Measurements from ENCODE around the genes TXNL1 and NARS1.

DNA sequence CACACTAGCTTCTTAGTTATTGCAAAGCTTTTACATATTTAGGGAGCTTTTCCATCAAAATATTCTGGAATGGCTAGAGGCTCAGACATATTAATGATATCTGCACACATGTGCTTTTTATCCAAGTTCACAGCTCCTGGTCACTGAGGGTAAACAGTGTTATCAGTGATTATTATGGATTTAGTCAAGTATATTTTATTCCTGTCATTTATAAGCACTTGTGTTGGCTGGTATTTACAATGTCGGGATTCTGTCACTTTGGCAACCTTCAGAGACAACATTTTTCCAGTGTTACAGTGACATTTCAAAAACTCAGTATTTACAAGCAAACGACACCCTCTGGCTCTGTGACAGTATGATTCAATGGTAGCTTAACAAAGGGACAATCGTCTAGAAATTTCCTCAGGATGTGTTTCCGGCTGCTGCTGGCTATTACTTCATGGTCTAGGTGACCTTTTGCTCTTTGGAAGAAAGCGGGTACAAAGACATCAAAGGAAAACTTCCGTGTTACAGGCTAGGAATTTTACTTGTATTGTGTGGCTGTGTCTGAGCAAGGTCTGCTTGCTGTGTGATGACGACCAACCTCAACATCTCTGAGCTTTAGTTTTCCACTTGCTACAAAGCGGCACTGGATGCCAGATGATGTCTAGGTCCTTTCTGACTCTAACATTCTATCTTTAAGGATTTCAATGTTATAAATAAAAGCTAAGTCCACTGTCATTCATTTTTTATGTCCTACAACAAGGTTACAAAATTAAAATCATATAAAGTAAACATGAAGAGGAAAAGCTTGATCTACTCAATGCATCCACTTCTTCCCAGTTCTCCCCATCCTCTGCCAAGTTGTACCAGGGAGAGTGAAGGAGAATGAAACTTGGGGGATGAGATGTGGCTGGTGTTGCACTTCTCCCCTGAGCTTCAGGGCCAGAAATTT is 200.3 kb downstream of the TCF4 start:
- PRO-cap = no peak

DNA sequence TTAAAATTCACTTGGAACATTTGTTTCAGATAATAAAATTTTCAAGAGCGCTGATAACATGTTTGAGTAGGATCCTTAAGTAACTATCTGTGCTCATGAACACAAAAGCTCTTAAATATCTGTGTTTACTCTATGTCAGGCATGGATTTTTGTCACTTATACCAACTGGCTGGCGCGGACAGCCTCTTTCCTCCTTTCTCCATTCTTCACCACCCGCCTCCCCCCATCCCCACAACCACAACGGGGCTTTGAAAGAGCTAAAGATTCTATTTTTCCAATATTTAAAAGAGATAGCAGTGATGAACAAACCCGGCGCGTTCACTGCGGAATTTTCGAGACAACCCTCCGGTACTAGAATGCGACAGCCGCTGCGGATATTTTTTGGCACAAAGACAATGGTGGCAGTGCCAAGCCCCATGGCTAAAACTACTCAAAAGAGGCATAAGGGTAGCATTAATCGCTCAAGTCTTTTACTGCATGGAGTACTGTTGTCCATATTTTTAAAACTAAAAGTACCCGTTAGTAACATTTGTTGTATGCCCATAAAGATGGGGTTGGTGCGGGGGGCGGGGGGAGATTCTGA is 181.4 kb downstream of the TCF4 start:
- PRO-cap = no peak

- PRO-cap = no peak
Observed at GRCh38 chr18:55586307-55586702, 1.7 kb downstream of the TCF4 start.

DNA sequence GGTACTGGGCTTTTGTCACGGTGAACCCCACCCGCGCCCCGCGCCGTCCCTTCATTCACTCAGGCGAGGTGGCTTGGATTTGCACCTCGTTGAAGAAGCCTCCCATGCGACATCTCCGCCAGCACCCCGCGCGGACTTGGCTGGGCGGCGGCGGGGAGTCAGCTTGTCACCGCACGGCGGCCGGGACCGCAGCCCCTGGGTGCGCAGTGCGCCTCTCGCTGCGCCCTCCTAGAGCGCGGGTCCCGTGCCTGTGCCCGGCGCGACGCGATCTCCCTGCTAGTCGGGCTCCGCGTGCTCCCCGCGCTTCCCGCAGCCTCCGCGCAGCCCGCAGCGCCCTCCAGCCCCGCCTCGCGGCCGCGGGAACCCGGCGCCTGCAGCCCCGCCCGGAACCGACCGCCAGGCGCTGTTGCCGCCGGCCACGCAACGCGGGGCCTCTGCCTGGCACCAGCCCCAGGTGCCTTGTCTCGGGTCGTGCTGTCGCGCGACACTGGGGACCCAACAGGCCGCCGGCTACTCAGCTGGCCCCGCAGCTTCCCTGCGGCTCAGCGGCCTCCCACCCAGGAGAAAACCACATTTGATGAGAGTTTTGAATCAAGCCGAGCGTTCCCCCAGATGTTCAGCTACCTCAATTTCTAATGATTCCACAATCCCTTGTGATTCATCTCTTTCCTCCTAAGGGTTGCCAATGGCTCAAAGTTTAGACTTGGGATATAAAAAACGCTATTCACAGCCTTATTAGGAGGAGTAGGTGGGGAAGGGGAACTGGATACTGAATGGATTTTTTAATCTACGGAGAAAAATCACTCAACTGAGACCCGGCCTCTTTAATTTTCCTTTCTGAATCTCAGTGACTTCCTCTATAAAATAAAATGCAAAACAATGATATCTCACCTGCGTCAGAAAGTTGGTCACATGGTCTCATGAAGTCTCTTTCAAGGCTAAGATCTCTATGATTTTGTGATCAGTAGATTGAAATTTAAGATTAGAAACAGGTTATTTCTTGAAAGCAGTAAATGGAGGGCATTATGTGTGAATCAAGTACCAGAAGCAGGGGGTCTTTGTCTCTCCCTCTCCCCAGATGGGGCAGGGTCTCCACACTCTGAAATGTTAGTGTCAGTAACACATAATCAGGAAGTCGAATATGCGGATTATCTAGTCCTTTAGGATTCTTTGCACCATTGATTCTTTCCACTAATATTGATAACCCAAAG is 192.5 kb upstream of the TCF4 start:
- PRO-cap = no peak

DNA sequence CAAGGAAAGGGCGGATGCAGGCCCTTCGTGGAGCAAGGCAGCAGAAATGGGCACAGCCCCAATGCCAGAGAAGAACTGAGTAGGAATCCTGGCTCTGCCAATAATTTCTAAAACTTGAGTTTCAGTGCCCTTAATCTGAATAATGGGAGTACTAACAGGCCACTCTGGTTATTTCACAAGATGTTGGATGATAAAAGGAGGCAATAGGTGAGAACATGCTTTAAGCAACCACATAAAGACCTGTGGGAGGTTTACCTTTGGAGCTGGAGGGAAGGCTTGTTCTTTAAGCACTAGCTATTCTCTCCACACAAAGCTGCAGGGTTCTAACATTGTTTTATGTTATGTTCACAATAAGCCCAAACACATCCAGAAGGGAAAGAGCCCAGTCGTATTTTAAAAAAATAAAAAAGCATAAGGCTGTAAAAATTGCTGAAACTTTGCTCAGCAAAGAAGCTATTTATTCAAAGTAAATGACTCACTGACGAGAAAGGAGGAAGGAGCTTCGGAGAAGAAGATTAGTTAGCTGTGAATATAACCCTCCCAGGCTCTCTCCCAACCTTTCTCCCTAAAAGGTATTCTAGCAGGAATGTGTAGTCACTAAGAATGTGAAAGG is 470.2 kb downstream of the TXNL1 start:
- PRO-cap = no peak

DNA sequence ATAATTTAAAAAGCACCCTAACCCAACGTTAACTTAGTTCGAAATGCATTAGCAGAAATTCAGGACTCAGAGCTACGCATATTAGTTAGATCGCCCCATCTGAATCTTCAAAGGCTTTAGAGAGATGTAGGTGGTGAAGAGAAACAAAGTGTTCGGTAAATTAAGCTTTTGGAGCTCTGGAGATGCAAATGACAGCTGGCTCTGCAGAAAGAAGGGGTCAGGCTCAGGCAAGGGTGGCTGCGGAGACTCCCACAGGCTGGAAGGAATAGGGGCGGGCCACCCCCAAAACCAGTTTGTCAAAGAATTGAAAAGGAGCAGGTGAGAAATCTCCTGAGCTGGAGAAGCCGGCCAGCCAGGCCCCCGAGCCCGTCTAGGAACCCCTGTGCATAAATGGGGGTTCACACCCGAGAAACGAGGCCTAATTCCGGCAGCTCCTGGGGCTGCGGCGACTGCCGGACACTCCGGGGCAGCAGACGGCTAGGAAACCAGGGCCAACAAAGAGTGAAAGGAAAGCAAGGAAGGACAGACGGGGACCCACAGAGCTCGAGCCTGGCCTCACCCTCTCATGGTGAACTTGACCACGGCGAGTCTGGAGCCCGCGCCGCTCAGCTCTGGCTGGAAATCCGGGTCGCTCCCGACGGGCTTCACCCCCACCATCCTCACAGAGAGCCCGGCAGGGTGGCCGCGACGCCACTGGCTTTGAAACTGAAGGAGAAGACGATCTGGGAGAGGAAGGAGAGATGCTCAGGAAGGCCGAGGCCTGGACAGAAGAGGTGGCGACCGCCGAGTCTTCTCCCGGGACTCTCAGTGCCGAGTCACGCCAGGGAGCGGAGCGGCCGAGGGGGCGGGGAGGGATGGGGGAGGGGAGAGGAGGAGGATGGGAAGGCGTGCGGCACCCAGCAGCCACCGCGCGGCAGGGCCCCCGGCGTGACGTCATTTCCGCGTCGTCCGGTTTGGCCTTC is at the start of gene TXNL1:
TSS of gene TXNL1 (minus strand) at position 809 of the 962 bp plus-strand sequence.
- PRO-cap = bidirectional peak, plus-strand start outside the sequence, minus-strand start at position 809 of the sequence

DNA sequence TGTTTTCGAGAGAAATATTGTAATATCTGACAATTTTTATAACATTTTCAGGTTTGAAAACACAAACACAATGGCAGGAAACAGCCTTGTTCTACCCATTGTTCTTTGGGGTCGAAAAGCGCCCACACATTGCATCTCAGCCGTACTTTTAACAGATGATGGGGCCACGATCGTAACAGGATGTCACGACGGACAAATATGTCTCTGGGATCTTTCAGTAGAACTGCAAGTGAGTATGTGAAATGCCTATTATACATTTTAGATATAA is 21.2 kb downstream of the WDR7 start:
- PRO-cap = no peak

- PRO-cap = no peak
Observed at GRCh38 chr18:56747131-56747833, 96.1 kb downstream of the WDR7 start.

DNA sequence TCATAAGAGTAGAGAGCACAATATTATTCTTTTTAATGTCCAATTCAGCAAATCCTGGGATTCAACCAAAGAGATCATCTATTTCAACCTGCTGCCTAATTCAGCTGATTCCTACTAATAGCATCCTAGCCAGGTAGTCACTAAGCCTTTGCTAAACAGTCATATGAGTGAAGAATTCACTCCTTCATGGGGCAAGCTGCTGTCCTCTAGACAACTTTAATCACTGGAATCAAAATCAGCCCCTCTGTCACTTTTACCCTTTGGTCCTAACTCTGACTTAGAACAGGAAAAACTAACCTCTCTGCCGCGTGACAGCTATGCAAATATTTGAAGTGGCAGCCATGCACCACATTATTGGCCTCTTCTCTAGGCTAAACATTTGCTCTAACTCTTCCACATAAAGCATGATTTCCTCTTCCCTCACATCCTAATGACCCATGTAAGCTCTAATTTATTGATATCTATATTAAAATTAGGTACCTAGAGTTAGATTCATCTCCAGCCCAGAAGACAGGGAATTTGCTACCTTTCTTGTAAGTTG is 12.9 kb upstream of the ONECUT2 start:
- PRO-cap = no peak

DNA sequence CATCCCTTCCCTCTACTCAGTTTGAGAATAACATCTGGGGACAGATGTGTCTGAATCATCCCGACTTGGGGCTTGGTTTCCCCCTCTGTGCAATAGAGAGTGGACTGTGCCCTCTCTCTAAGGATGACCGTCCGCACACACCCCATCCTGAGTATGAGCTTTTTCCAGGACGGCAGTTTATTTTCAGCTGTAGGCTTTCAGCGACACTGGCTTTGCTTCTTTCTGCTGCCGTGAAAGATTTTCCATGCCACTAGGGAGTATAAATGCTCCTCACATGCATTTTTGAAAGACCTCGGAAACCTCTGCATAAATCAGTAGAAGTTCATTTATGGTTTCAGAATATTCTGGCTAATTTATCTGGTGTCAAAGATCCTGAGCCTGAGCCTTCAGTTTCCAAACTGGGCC is 53.5 kb downstream of the FECH start:
- PRO-cap = no peak

- PRO-cap = no peak
Observed at GRCh38 chr18:57600619-57601511, 14.4 kb upstream of the FECH start.

GRCh38 chr18:57621097-57622063 is at the start of gene NARS1:
TSS of gene NARS1 (minus strand) at chr18:57621836.
- PRO-cap = bidirectional peak, plus-strand start at chr18:57621964, minus-strand start at chr18:57621776

DNA sequence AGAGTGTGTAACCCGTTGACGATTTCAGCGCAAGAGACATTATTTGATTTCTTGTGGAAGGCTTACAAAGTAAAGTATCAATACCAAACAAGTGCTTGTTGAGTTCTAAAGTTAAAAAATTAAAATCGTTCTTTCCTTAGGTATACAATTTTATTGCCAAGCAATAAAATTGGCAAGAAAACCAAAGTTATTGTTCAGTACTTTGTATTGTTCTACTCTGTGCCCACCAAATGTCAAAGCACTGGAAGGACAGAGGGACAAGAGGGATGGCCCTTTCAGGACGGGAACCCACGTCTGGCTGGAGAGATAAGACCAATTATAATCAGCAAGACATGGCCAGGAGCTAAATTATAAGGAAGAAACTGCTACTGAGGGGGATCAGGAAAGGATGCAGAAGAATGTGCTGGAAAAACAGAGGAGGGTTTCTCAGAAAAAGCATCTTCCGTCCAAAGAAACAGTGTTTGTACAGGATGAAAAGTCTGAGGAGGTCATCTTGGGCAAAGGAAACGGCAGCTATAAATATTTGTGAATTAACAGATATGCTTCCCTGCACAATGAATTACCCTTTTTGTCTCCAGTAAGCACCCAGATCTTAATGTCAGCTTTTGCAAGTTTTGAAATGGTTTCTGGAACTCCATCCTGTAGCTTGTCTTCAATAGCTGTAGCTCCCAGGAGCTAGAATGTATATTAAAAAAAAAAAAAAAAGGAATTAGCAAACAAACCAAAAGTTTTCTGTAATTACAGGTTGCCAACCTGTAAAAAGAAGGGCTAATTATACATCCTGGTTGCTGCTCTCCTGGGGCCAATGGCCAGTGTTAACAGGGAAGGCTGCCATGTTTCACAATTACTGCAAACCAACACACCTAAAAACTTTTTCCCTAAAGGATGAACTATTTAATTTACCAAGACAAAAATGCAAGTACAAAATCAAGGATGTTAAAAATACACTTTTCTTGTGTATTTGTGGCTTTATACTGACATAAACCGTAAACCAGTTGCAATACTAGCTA is 46.5 kb upstream of the NARS1 start:
- PRO-cap = no peak

GRCh38 chr18:57798571-57799519 is 4.3 kb downstream of the ATP8B1 start:
- PRO-cap = bidirectional peak, plus-strand start at chr18:57799225, minus-strand start at chr18:57798820

DNA sequence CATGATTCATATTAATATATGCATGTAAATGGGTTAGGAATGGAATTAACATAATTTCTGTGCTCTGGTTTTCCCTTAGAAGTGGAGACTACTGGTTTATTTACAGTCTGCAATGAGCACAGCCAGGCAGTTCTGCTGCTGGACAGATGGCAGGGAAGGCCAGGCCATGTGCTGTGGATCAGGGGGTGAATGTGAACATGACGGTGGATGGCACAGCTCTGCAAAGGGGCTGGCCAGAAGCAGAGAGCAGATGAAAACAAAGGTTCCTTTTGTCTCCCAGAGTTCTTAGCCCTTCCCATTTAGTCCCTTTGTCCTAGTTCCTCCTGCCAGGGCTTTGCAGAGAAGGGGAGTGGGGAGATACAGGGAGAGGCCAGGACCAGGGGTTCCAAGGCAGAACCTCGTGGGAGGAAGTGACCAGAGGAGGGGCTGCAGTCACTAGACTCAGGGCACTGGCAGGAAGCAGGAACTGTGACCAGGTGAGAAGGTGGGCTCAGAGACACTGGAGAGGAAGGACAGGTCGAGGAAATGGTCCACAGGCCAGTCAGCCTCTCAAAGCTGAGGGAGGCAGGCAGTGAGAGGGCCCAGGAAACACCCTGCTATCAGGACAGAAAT is 112.9 kb upstream of the ATP8B1 start:
- PRO-cap = no peak

GRCh38 chr18:58047122-58048022 is 3.3 kb downstream of the NEDD4L start:
- PRO-cap = no peak

GRCh38 chr18:58095143-58095680 is 51.2 kb downstream of the NEDD4L start:
- PRO-cap = no peak

DNA sequence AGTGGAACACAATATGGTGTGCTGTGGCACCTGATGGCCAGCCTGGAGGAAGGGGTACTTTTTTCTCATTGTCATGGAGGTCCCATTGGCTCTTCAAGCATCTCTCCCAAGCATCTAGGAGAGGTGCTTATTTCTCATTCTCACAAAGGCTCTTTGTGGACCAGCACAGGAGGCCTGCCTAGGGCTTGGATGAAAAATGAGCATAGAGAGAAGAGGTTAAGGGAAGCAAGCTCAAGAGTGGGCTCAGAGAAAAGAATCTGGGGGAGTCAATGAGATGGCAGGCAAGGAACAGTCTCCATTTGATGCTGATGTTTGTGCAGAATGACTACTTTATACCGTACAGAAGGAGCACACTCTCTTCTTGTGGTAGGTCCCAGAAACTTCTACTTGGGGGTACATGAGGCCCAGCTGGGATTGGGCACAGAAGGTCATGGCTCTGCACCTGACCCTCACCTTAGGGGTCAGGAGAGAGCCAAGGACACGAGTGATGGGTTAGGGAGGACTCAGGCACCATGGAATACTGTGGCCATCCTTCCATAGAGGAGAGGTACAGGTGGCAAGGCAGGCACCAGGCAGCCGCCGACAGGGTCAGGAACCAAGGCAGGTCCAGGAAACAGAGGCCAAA is 127.7 kb downstream of the NEDD4L start:
- PRO-cap = no peak

- PRO-cap = no peak
Observed at GRCh38 chr18:58186168-58187113, 142.4 kb downstream of the NEDD4L start.

DNA sequence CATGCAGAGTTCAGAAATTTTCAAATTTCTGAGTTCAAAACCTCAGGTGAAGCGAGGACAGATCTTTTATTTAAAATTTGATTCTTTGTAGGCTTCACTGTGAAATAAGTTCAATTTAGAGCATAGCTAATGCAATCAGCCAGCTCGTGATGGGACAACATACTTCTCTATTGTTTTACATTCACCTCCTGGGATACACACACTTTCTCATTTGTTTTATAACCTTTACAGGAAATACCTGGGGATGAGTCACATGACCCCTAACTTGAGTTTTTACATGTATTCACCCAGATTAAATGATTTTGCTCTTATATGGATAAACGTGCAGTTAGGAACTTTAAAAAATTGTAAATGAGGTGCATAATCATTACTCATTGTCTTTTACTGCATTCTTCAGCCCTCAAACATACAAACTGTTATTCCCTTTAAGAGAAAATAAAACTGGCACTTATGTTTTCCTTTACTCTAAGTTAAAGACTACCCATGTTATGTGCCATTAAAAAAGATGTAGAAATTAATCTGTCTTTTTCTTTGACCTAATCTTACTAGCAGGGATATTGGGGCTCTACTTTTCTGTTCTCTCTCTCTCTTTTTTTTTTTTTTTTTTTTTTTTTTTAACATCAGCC is 152.2 kb downstream of the NEDD4L start:
- PRO-cap = unidirectional peak, minus-strand start at position 169 of the sequence

Measured in mucosa of descending colon (tissue), 1 donor.